SJCRH30 (cell line): ENCODE data around the genes FAM104A and TTYH2.

DNA sequence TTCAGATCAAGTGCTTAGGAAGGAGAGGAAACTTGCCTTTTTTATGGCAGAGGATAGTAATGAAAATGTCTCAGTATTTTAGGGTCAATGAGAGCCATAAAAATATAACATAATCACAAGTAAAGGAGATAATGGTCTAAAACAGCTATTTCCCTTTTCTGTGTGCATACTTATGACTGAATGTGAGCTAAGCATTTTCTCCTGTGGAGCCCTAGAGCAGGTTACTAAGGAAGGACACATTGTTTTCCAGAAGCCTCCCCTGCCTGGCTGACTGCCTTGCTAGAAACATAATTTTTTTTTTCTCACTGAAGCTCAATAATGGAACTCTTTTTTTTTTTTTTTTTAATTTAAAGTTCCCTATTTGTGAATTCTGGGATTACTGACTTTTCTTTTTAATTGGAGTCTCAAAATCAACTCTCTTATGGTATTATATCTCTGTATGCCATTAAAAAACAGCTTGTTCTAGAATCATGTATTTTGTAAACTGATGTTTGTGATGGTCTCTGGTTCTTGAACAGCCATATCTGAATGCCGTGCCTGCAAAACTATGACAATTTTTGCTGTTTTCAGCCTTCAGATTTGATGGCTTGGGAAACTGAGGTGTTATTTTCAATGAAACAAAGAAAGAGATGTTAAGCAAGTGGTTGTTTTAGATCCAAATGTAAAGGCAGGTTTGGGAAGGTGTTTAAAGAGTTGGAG is 8.5 kb downstream of the KCNJ2 start:
- RAMPAGE, long total RNA: no peak

- RAMPAGE, long total RNA: no peak
Observed at GRCh38 chr17:70947622-70948237, 778.4 kb downstream of the KCNJ2 start.

GRCh38 chr17:71440355-71441064 is 680.3 kb upstream of the SOX9 start:
- RAMPAGE, long total RNA: no peak

GRCh38 chr17:71441065-71441399 is 679.8 kb upstream of the SOX9 start:
- RAMPAGE, long total RNA: no peak

DNA sequence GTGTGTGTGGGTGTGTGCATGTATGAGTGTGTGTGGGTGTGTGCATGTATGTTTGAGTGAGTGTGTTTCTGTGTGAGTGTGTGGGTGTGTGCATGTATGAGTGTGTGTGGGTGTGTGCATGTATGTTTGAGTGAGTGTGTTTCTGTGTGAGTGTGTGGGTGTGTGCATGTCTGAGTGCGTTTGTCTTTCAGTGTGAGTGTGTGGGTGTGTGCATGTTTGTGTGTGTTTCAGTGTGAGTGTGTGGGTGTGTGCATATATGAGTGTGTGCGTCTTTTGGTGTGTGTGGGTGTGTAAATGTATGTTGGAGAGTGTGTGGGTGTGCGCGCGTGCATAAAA is 183.8 kb downstream of the SOX9 start:
- RAMPAGE, long total RNA: no peak

DNA sequence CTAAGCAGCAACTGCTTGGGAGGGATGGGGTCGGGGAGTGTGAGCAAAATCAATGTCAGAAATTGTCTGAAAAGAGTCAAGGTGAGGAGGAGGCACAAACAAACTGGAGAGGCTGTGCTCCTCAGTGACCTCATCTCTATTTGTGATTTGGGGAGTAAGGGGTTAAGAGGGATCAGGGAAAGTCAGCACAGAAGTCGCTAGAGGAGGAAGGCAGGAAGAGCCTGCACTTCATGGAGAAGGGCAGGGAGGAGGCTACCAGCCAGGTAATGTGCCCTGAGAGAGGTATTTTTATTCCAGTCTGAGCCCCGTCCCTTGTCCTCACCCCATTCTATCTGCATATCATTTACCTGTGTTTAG is 332.2 kb downstream of the SOX9 start:
- RAMPAGE, long total RNA: no peak

- RAMPAGE, long total RNA: no peak
Observed at GRCh38 chr17:72475002-72475566, 354.3 kb downstream of the SOX9 start.

GRCh38 chr17:72567273-72568012 is 446.6 kb downstream of the SOX9 start:
- RAMPAGE, long total RNA: no peak

GRCh38 chr17:72632059-72632916 is 460.2 kb downstream of the SLC39A11 start:
- RAMPAGE, long total RNA: no peak

GRCh38 chr17:72885839-72886720 is 206.4 kb downstream of the SLC39A11 start:
- RAMPAGE, long total RNA: no peak

- RAMPAGE, long total RNA: no peak
Observed at GRCh38 chr17:72976777-72978168, 115.2 kb downstream of the SLC39A11 start.

DNA sequence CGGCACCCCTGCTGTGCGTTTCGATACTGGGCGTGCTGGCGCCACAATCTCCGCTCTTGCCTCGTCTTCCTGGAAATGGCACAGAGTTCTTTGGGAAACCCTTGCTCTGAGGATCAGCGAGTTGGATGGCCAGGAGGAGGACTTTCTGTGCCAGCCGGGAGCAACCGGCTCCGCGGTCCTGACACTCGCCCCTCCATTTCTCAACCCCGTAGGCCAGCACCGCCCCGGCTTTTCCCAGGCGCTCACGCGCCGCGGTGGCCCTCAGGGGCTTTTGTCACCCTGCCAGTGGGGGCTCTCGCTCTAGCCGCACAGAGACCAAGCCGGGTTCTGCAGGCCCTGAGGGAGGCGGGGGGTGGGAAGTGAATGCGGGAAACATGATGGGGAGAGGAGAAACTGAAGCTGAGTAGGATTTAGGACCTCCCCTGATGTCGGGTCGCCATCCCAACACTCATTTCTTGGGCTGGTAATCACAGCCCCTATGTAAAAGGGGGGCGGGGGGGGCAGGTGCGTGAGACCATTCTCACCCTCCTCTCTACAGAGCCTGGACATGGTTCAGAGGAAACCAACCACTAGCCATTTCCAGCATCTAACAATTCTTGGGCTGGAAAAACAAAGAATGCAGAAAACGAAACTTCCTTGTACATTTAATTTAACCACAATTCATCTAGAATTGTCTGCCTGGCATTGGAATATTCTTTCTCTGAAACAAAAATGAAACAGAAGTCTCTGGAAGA is 1.3 kb downstream of the SSTR2 start:
- RAMPAGE, long total RNA: no peak

GRCh38 chr17:73205107-73206449 is 12.7 kb downstream of the COG1 start:
- RAMPAGE, long total RNA: no peak

- RAMPAGE, long total RNA: start-site peak on the minus strand at chr17:73232102-73232159, 240 and 72 reads in 2 replicates; start-site peak on the minus strand at chr17:73232244-73232283, 154 and 29 reads in 2 replicates; start-site peak on the plus strand at chr17:73232420-73232455, 37 and 39 reads in 2 replicates
Observed at GRCh38 chr17:73231921-73232539, at the start of gene FAM104A. TSS of gene FAM104A (minus strand) at chr17:73232394.

GRCh38 chr17:73281846-73282494 is 20.3 kb upstream of the CPSF4L start:
- RAMPAGE, long total RNA: no peak

- RAMPAGE, long total RNA: no peak
Observed at GRCh38 chr17:73566608-73567926, 77.2 kb downstream of the SDK2 start.

GRCh38 chr17:73827654-73828391 is 183.6 kb upstream of the SDK2 start:
- RAMPAGE, long total RNA: no peak

DNA sequence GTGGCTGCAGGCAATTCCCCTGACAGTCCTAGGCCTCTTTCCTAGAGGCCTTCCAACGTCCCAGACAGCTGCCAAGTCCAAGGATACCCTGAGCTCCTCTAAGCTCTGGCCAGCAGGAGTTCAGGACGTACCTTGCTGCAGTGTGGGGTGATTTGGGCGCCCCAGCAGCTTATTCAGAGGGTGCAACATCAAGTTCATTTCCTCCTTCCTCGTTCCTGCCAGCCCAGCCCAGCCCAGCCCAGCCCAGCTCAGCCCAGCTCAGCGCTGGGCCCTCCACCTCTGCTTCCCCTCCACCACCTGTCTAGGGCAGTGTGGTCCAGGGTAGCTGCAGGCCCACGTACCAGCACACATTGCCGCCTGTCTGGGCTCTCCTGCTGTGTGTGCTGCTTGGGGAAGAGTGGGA is 246.4 kb upstream of the RPL38 start:
- RAMPAGE, long total RNA: no peak

- RAMPAGE, long total RNA: no peak
Observed at GRCh38 chr17:74212888-74213795, at the start of gene TTYH2. TSS of gene TTYH2 (plus strand) at chr17:74213571.

GRCh38 chr17:74239150-74239536 is 25.8 kb downstream of the TTYH2 start:
- RAMPAGE, long total RNA: no peak